ENCODE measurements around the gene CSTF1.

DNA sequence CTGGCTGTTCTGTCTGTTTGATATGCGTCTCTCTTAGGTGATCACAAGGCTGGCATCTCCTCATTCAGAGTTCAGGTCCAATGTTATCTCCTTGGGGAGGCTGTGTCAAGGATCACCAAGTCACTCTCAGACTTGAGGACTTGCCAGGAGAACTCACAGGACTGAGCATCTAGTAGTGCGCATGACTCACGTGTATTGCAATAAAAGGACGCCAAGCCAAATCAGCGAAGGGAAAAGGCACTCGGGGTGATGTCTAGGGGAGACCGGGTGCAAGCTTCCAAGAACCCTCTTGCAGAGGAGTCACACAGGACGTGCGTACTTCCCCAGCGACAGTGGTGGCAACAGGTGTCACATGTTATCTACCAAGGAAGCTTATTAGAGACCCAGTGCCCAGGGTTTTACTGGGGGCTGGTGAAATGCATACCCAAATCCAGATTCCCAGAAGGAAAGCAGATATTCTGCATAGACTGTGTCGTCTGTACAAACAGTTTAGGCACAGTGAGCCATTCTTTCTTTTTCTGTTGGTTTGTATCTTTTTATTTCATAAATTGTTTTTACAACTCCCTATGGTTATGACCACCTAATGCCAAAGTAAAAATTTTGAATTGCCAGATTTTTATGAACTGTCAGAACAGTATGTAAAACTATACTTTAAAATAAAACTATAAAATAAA, 234.8 kb downstream of the BCAS1 start:
CAGE:
- cytosol, long polyA minus RNA: no peak
- cytosol, long polyA plus RNA: no peak
- long polyA plus RNA: no peak
- nucleus, long polyA minus RNA: no peak
- nucleus, long polyA plus RNA: no peak

CAGE:
- cytosol, long polyA minus RNA: no peak
- cytosol, long polyA plus RNA: no peak
- long polyA plus RNA: no peak
- nucleus, long polyA minus RNA: no peak
- nucleus, long polyA plus RNA: no peak
Observed at GRCh38 chr20:53898164-53898879, 172.1 kb downstream of the BCAS1 start.

DNA sequence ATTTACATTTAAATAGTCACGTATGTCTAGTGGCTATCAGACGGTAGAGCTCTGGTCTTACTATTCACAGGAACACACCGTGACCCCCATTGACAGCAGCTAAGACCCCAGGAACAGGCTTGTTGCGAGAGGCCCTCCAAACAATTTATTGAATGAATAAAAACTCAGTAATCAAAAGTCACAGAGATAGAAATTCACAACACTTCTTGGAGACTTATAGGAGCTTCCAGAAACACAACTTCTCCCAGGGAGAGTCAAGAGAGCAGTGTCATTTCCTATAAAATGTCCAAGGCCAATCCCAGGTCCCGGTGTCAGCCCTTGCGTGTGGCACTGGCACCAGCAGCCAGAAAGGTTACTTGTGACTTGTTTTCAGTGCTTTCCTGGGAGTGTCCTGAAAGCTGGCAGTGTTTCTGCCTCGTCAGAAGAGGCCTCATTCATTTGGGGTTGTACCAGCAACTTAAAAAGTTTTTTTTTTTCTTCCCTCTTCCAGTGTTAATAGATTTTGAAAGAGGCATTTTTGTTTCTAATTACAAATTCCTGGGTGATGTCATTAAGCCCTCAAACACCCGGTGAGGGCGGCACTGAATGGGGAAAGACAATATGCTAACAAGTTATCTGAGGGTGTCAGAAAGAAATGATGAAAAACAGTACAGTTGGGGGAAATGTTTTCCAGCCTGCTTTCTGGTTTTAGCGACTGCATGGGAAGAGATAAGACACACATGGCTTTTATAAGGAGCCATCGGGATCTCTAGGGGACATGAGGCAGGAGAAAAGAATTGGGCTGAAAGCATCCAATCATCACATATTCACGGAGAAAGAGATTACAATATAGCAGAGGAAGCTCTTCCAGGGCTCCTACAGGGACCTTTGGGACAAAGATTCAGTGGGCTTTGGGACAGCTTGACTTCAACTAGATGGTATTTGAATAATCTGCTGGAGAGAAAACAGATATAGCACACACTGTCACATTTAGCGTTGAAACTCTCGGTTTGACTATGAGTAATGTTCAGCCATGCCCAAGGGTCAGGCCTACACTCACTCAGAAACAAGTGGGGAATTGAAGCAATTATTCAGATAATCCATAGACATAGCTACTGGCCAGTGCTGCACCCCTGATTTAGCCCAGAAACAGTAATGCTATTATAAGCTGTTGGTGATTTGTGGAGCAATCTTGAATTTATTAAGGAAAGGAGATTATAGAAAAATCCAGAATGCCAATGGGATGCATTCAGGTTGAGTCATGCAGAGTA, 153.1 kb downstream of the BCAS1 start:
CAGE:
- cytosol, long polyA minus RNA: no peak
- cytosol, long polyA plus RNA: no peak
- long polyA plus RNA: no peak
- nucleus, long polyA minus RNA: no peak
- nucleus, long polyA plus RNA: no peak

GRCh38 chr20:53934201-53935345, 135.8 kb downstream of the BCAS1 start:
CAGE:
- cytosol, long polyA minus RNA: no peak
- cytosol, long polyA plus RNA: no peak
- long polyA plus RNA: no peak
- nucleus, long polyA minus RNA: no peak
- nucleus, long polyA plus RNA: no peak

DNA sequence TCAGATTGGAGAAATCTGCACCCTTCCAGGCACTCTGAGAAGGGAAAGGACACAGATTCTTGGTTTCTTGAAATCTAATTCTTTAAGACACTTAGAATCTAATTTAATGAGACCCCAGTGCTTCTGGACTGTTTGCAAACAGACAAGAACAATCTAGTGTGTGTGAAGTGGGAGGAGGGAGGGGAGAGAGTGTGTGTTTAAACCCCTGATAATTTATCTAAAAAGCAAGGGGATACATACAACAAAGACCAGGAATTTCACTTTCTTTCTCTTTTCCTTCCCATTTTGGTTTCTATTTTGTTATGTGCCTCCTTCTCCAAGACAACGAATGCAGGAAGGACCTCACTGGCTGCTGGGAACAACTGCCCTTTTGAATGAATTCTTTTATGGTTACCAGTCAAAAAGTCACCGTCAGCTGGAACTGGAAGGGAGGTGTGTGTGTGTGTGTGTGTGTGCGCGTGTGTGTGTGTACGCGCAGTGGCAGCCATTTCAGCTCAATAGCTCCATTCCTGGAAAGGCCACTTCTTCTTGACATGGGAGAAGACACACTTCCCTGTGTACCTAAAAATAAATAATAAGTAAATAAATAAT, 129.3 kb downstream of the BCAS1 start:
CAGE:
- cytosol, long polyA minus RNA: no peak
- cytosol, long polyA plus RNA: no peak
- long polyA plus RNA: no peak
- nucleus, long polyA minus RNA: no peak
- nucleus, long polyA plus RNA: no peak

DNA sequence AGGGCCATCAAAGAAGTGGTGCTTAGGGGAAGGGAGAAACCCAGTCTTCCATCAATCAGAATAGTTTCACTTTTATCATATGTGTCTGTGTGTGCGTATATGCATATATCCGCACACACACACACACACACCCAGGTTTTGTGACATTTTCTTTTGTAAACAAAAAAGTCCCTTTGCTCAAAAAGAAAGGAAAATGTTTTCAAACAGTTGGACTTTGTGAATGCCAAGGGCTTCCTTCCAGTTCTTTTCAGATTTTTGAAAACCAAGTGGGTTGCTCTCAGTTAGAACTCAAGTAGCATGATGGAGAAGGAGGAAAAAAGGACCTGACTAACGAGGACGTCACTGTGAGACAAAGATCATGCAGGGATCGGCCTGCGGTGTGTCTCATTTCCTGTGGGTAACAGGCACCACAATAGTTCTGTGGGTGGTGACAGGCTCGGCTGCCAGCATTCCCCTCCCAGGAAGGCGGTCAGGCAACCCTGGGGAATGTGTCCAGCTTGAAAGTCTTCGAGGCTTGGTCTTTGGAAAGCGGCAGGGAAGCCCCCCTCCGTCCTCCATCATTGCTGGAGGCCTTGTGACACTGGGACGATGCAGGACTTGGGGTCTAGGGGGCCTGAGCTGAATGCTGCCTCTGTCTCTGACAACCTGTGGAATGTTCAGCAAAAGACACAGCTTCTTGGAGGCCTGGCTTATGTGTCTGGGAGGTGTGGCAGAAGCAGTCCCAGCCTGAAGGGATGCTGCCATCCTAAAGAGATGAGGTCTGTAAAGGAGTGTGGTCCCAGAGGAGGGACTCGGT, 121.1 kb downstream of the BCAS1 start:
CAGE:
- cytosol, long polyA minus RNA: no peak
- cytosol, long polyA plus RNA: no peak
- long polyA plus RNA: no peak
- nucleus, long polyA minus RNA: no peak
- nucleus, long polyA plus RNA: no peak

DNA sequence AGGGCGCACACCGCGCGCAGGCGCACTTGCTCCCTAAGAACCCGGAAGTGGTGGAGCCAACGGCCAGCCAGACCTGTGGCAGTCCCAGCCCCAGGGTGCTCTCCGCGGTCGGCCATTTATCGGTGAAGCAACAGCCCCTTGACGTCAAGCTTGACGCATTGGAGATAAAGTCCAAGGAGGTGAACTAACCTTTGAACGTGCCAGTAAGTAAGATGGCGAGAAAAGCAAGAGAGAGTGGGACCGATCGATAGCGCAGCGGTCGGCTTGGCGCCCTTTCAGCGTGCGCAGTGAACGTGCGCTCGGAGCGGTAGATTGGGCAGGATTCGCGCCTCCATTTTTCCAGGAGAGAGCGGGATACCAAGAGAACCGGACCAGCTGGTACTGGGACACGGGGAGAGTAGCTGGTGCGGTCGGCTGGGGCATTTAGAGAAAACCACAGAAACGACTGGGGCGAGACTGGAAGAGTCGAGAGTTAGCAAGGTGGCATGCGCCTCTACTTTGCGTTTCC, at the start of gene CSTF1:
Gene CSTF1 (plus strand): TSS at position 310 of the 508 bp plus-strand sequence.
CAGE:
- cytosol, long polyA minus RNA: start-site peak on the plus strand centred at position 185 of the sequence, 23 bp wide, 20 reads; start-site peak on the plus strand centred at position 330 of the sequence, 40 bp wide, 144 reads
- cytosol, long polyA plus RNA: start-site peak on the plus strand centred at position 72 of the sequence, 72 bp wide, 22 and 78 reads in 2 replicates; start-site peak on the plus strand centred at position 180 of the sequence, 55 bp wide, 28 and 21 reads in 2 replicates; start-site peak on the plus strand centred at position 323 of the sequence, 76 bp wide, 253 and 114 reads in 2 replicates
- long polyA plus RNA: start-site peak on the plus strand centred at position 197 of the sequence, 306 bp wide, 1,030 and 566 reads in 2 replicates
- nucleus, long polyA minus RNA: no peak
- nucleus, long polyA plus RNA: start-site peak on the plus strand centred at position 195 of the sequence, 303 bp wide, 407 and 546 reads in 2 replicates

GRCh38 chr20:56393110-56393522, 671 bp downstream of the CSTF1 start:
CAGE:
- cytosol, long polyA minus RNA: no peak
- cytosol, long polyA plus RNA: no peak
- long polyA plus RNA: no peak
- nucleus, long polyA minus RNA: no peak
- nucleus, long polyA plus RNA: no peak

GRCh38 chr20:56409294-56410087, 2.6 kb upstream of the CASS4 start:
CAGE:
- cytosol, long polyA minus RNA: no peak
- cytosol, long polyA plus RNA: no peak
- long polyA plus RNA: no peak
- nucleus, long polyA minus RNA: no peak
- nucleus, long polyA plus RNA: no peak

GRCh38 chr20:56443362-56443951, 25.0 kb upstream of the RTF2 start:
CAGE:
- cytosol, long polyA minus RNA: no peak
- cytosol, long polyA plus RNA: no peak
- long polyA plus RNA: no peak
- nucleus, long polyA minus RNA: no peak
- nucleus, long polyA plus RNA: no peak

GRCh38 chr20:57247499-57247880, 19.0 kb downstream of the BMP7 start:
CAGE:
- cytosol, long polyA minus RNA: no peak
- cytosol, long polyA plus RNA: no peak
- long polyA plus RNA: no peak
- nucleus, long polyA minus RNA: no peak
- nucleus, long polyA plus RNA: no peak

CAGE:
- cytosol, long polyA minus RNA: no peak
- cytosol, long polyA plus RNA: no peak
- long polyA plus RNA: no peak
- nucleus, long polyA minus RNA: no peak
- nucleus, long polyA plus RNA: no peak
Observed at GRCh38 chr20:57326527-57327403, 2.8 kb upstream of the SPO11 start.

CAGE:
- cytosol, long polyA minus RNA: no peak
- cytosol, long polyA plus RNA: no peak
- long polyA plus RNA: no peak
- nucleus, long polyA minus RNA: no peak
- nucleus, long polyA plus RNA: no peak
Observed at GRCh38 chr20:57374584-57375157, 16.5 kb upstream of the RBM38 start.

CAGE:
- cytosol, long polyA minus RNA: no peak
- cytosol, long polyA plus RNA: no peak
- long polyA plus RNA: no peak
- nucleus, long polyA minus RNA: no peak
- nucleus, long polyA plus RNA: no peak
Observed at GRCh38 chr20:57395001-57396112, 4.2 kb downstream of the RBM38 start.

DNA sequence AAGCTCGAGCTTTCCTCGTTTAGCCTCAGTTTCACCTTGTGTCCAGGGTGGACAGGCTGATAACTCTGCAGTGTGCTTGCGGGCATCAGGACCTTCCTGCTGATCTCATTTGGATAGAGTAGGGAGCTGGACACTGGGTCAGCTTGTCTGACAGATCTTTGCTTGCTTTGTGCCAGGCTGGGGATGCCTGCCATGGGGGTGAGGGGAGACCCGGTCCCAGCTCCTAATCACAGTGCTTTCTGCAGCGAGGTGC, 7.6 kb downstream of the RBM38 start:
CAGE:
- cytosol, long polyA minus RNA: no peak
- cytosol, long polyA plus RNA: no peak
- long polyA plus RNA: no peak
- nucleus, long polyA minus RNA: no peak
- nucleus, long polyA plus RNA: no peak

DNA sequence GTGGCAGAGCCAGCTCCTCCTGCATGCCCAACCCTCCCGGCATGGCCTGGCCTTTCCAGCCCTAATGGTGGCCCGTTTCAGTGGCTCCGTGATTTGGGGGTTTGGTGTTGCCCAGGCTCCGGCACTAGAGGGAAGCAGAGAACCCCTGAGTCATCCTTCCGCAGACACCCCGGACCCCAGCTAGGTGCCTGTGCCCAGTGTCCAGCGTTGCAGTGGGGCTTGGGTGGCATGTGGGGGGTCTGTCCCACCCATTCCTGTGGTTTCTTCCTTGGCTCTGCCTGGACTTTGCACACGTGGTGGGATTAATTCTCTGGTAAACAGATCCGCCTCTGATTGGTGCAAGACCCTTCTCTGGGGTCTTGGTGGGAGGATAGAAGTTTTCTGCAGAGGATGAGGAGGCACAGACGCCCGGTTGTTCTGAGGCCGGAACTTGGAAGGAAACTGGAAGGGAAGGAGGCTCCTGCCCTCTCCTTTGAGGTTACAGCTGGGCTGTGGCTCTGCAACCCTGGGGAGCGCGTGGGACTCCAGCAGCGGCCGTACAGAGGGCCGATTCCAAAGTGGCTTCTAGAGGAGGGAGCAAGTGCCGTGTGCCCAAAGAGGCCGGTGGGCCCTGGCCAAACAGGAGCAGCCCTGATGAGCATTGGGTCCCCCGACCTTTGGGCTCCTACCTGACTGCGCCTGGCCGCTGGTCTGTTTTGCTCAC, 9.4 kb downstream of the RBM38 start:
CAGE:
- cytosol, long polyA minus RNA: no peak
- cytosol, long polyA plus RNA: no peak
- long polyA plus RNA: no peak
- nucleus, long polyA minus RNA: no peak
- nucleus, long polyA plus RNA: no peak

DNA sequence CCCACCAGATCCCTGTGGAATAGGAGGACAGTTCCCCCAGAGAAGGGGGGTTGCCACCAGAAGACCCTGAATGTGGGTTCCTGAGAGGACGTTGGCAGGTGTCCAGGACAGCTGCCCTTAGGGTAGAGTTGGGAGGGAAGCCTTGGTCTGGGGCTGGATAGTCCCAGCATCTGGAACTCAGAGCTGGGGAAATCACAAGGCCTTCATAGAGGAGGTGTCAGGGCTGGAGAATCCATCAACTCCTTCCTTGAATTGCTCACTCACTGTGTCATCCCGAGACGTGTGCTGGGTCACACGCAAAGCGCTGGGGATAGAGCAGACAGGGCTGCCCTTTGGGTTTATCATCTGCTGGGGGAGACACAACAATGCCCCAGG, 18.4 kb downstream of the RBM38 start:
CAGE:
- cytosol, long polyA minus RNA: no peak
- cytosol, long polyA plus RNA: no peak
- long polyA plus RNA: no peak
- nucleus, long polyA minus RNA: no peak
- nucleus, long polyA plus RNA: no peak

DNA sequence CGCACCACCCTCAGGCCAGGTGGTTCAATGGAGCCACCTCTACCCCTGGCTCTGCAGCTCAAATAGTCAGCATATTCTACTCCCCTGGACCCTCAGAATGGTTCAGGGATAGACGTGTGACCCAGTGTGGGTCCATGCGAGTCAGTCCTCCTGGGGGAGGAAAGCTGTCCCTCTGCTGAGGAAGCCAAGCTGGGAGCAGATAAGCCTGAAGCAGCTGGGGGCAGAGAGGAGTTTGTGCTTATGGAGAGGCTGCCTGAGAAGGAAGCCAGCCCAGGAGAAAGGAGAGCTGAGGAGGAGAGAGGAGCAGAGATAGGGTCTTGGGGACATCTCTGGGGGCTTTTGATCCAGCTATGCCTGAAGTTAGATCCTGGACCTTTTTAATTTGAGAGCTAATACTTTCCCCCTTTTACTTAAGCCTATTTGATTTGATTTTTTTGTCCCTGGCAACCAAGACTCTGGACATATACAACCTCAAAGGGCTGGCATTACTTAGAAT, 21.5 kb downstream of the RBM38 start:
CAGE:
- cytosol, long polyA minus RNA: no peak
- cytosol, long polyA plus RNA: no peak
- long polyA plus RNA: no peak
- nucleus, long polyA minus RNA: no peak
- nucleus, long polyA plus RNA: no peak

DNA sequence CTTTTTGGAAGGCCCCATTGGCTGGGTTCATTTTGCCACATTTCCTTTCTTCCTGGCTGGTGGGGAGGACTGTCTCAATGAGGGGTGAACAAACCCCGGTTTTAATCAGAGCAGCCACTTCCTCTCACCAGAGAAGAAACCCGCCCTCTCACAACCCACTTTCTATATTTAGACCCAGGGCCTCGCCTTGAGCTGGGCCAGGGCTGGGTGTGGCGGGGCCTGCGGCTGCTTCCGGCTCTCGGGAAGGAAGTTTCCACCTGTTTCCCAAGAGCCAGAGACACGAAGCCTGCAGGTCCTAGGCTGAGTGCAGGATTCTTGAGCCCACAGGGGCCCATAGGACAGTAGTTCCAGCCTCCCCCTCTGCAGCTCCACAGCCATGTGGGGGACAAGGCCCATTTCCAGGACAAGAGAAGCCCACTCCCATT, 41.8 kb downstream of the RBM38 start:
CAGE:
- cytosol, long polyA minus RNA: no peak
- cytosol, long polyA plus RNA: no peak
- long polyA plus RNA: no peak
- nucleus, long polyA minus RNA: no peak
- nucleus, long polyA plus RNA: no peak

DNA sequence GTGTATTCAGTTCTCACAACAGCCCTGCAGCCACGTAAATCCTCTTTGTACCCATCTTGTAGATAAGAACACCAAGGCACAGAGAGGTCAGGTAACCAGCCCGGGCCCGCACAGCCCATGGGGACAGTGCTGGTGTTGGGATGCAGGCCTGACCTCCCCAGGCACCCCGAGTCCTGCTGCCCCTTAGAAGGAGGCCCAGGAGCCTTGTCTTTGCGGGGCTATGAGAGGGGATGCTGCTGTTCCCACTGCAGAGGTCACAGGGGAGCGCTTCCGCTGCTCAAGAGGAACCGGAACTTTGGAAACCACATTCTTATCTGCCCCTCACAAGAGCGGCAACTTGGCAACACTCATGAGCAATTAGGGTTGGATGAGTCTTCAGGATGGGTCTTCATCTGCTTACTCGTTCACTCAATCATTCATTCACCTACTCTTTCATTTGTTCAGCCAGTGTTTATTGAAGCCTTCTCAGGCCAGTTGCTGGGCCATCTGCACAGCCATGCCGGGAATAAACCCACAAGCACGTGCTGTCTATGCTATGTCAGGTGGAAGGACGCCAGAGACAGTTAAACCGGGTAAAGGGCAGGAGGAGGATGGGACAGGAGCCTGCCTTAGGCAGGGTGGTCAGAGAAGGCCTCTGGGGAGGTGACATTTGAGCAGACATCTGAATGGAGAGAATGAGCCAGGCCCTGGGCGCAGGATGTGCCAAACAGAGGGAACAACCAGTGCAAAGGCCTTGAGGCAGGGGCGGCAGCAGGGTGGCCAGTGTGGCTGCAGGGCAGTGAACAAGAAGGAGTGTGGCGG, 60.8 kb downstream of the RBM38 start:
CAGE:
- cytosol, long polyA minus RNA: no peak
- cytosol, long polyA plus RNA: no peak
- long polyA plus RNA: no peak
- nucleus, long polyA minus RNA: no peak
- nucleus, long polyA plus RNA: no peak